Occipital lobe (tissue), 2 donors: ENCODE measurements around the genes TTC6 and RPL10L.

DNA sequence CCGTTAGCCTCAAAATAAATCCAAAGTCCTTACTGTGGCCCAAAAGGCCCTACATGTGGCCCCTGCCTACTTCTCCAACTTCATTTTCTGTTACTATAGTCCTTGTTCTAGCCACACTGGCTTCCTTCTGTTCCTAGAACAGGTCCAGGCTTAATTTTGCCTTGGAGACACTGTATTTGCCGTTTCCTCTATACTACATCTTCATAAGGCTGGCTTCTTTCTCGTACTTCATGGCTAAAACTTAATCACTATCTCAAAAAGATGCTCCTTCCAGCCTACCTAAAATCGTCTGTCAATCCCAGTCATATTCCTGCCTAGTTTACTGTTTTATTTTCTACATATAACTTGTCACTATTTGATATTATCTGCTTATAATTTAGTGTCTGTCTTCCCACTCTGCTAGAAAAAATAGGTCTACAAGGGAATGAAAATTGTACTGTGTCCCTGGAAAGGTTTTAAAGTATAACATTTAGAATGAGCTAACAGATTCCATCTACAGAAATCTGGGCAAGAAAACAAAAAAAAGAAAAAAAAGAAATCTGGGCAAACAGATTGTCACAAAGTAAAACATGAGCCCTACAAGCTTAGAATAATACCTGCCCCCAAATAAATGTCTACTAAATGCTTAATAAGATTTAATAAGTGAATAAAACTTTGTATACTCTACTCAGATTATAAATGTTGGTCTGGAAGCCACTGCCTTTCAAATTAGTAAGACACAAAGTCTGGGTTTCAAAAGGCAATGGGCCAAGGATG lies 18.5 kb downstream of the PPP2R3C start:
- RAMPAGE, long total RNA = no peak

- RAMPAGE, long total RNA = no peak
Observed at GRCh38 chr14:35285834-35286184, 6.4 kb upstream of the PSMA6 start.

- RAMPAGE, long total RNA = no peak
Observed at GRCh38 chr14:35400815-35401156, 3.8 kb downstream of the NFKBIA start.

DNA sequence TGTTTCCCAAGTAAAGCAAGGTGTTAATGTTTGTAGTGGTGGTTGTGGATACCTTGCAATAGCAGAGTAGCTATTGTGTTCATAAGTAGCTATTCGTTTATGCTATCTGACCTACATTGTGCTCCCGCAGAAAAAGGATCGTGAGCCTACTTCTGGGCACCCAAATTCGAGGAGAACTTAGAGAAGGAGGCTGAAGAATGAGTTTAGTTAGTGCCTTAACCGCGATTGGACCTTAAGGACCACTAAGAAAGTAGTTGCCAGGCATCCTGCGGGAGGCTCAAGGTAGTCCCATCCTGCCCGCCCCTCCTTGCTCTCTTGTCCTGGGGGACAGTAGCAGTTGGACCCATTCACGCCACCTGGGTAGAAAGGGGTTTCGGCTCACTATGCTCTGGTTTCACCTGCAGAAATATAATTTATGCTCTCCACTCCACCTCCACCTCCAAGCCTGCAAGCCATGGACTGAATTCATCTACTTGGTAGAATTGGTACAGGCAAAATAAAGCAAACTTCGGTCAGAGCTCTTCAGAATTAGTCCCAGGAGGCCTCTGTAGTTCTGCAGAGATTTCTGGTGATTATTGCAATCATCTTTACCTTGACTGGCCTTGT lies 1.1 kb upstream of the NFKBIA start:
- RAMPAGE, long total RNA = no peak

- RAMPAGE, long total RNA = no peak
Observed at GRCh38 chr14:36068660-36069199, 242.6 kb downstream of the BRMS1L start.

GRCh38 chr14:36271947-36272951 lies 48.2 kb downstream of the MBIP start:
- RAMPAGE, long total RNA = no peak

GRCh38 chr14:36430514-36431244 lies 89.4 kb downstream of the NKX2-1 start:
- RAMPAGE, long total RNA = no peak

- RAMPAGE, long total RNA = no peak
Observed at GRCh38 chr14:37595495-37596447, at the start of gene TTC6. TTC6 (plus strand) TSS chr14:37595629.

DNA sequence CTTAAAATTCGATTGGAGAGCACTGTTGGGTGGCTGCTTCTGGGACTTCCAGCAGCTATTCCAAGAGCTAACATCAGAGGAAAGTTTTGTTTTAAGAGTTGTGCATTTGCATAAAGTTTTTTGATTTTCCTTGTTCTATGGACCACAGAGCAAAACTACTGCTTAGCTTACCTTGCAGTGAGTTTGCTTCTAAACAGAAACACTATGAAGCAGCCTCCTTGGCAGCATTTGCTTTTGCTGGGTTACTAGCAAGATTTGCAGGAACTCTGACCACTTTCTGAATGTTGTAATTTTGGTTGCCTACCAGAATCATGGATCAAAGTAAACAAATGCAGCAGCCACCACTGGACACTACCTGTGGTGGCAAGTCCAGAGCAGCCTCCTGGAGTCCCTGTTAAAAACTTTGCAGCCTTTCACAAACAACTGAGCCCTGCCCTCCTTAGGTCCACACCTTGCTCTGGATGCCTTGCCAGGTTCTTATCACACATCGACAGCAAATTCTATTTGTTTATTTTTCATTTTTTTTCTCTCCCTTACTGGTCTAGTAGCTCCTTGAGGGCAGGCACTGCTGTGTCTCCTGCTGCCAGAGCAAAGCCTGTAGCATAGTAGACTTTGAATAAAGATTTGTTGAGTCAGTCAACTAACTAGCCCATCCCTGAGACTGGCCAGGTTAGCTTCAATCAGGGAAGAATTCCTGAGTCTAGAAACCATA lies 5.5 kb downstream of the TTC6 start:
- RAMPAGE, long total RNA = no peak

GRCh38 chr14:38716948-38717287 lies 386.1 kb downstream of the SEC23A start:
- RAMPAGE, long total RNA = no peak

- RAMPAGE, long total RNA = no peak
Observed at GRCh38 chr14:38874006-38874299, 229.1 kb downstream of the SEC23A start.

GRCh38 chr14:39114700-39115178 lies 616 bp downstream of the GEMIN2 start:
- RAMPAGE, long total RNA = no peak

DNA sequence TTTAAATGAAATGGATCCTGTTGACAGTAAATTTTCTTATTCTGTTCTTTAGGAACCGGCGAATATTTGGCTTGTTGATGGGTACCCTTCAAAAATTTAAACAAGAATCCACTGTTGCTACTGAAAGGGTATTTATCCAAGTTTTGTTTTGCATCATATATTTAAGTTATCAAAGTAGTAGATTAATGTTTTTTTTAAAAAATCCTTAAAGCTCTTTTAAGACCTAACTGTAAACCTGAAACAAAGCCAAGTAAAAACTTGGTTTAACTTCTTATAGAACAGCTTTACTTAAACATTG lies 2.7 kb downstream of the PNN start:
- RAMPAGE, long total RNA = no peak

GRCh38 chr14:39268235-39268673 lies 34.5 kb downstream of the MIA2 start:
- RAMPAGE, long total RNA = no peak

- RAMPAGE, long total RNA = no peak
Observed at GRCh38 chr14:39411105-39411462, 21.1 kb downstream of the FBXO33 start.

GRCh38 chr14:39957226-39957593 lies 525.0 kb upstream of the FBXO33 start:
- RAMPAGE, long total RNA = no peak

DNA sequence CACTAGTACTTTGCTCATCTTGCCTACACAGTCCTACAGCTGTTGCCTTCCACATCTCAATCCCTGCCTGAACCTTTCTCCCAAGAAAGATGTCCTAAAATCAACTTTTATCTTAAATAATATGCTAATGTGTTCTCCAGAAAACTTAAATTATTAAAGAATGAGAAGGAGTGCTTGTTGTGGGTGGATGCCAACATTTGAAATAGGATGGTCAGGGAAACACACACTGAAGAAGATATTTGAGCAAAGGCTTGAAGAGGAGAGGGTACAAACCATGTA lies 1044.5 kb downstream of the LRFN5 start:
- RAMPAGE, long total RNA = no peak

GRCh38 chr14:44996105-44996949 lies 34.3 kb downstream of the TOGARAM1 start:
- RAMPAGE, long total RNA = no peak

GRCh38 chr14:45202003-45202757 lies 50.8 kb downstream of the MIS18BP1 start:
- RAMPAGE, long total RNA = no peak

GRCh38 chr14:46651562-46652054 lies at the start of gene RPL10L:
RPL10L (minus strand) TSS chr14:46651781.
- RAMPAGE, long total RNA = no peak